ENCODE data around the genes RIMKLA and CLDN19.

GRCh38 chr1:42165285-42166162 is 979 bp upstream of the GUCA2A start:
- RRBS, result no CpG with 5 or more reads among the region's 15 CpGs

DNA sequence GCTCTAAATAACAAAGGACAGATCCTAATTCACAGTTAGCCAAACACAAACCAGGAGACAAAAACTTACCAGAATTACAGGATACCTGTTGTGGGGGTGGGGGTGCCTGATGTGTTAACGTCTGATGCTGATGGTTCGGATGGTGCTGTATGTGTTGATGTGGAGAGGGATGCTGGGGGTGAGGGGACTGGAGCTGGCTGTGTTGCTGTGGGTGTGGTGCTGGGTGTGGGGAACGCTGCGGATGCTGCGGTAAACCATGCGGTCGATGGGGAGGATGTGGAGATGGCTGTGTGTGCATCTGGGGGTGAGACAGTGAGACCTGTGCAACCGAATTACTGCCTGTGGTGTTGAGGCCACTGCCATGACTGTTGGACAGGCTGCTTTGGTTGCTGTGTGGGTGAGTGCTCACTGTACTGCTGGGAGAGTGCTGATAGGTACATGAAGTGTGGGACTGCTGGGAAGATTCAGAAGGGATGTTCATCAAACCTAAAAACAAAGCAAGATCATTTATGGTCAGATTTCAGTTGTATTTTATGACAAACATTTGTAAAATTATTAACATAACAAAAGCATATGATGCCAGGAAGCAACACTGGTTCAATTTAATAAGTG is 26.8 kb upstream of the GUCA2A start:
- RRBS, result no CpG with 5 or more reads among the region's 8 CpGs

- RRBS, result no CpG with 5 or more reads among the region's 1 CpG
These were observed 50.0 kb upstream of the GUCA2A start for GRCh38 chr1:42214562-42214929.

GRCh38 chr1:42380291-42381325 is at the start of gene RIMKLA:
Gene RIMKLA (plus strand): TSS chr1:42380792.
- RRBS, result 2% methylated on average over 85 of the region's 135 CpGs

DNA sequence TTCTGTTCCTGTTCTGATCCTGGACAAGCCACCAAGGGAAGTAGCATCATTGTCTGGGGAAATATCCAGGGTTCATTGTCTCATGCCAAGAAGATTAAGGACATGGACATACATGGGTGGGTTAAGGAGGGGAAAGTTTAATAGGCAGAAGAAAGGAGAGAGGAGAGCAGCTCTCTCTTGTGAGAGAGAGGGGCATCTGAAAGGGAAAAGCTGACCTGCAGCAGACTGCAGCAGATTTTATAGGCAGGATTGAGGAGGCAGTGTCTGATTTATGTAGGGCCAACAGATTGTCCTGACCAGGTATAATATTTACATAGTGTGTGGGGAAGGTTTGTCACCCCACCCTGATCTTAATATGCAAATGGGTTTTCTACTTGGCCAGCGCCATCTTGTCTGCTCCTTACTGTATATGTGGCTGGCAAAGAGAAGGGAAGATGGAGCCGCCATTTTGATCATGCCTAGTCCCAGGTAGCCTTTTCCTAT is 50.0 kb downstream of the CCDC30 start:
- RRBS, result no CpG with 5 or more reads among the region's 2 CpGs

- RRBS, result no CpG with 5 or more reads among the region's 8 CpGs
These were observed 413 bp upstream of the PPIH start for GRCh38 chr1:42657847-42658172.

DNA sequence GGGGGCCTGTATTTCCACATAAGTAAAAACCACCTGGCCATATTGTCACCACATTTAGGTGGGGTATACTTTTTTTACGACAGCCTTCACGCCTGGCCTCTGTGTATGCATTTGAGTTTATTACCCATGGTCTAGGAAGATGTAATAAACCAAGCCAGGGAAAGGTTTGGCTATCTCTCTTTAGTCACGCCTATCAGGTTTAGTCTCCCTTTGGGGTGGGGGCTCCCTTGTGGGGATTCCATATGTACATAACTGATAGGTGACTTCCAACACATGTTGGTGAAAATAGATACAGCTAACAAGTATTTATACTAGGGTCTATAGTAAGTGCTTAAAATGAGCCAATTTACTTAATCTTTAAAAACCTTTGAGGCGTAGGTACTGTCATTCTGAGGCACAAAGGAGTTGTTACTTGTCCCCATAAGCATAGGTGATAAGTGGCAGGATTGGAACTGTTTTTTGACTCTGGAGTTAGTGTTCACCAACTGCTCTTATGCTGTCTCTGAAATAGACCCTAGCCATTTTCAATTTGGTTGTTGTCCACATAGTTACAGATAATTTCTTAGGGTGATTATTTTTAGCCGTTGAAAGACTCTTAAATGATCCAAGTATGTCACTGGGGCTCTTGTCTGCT is 4.3 kb downstream of the YBX1 start:
- RRBS, result no CpG with 5 or more reads among the region's 5 CpGs

- RRBS, result no CpG with 5 or more reads among the region's 25 CpGs
These were observed at the start of gene CLDN19 for GRCh38 chr1:42739817-42740527. Gene CLDN19 (minus strand): TSS chr1:42740236.

GRCh38 chr1:42845759-42846499 is 484 bp upstream of the ZNF691 start:
- RRBS, result no CpG with 5 or more reads among the region's 24 CpGs

DNA sequence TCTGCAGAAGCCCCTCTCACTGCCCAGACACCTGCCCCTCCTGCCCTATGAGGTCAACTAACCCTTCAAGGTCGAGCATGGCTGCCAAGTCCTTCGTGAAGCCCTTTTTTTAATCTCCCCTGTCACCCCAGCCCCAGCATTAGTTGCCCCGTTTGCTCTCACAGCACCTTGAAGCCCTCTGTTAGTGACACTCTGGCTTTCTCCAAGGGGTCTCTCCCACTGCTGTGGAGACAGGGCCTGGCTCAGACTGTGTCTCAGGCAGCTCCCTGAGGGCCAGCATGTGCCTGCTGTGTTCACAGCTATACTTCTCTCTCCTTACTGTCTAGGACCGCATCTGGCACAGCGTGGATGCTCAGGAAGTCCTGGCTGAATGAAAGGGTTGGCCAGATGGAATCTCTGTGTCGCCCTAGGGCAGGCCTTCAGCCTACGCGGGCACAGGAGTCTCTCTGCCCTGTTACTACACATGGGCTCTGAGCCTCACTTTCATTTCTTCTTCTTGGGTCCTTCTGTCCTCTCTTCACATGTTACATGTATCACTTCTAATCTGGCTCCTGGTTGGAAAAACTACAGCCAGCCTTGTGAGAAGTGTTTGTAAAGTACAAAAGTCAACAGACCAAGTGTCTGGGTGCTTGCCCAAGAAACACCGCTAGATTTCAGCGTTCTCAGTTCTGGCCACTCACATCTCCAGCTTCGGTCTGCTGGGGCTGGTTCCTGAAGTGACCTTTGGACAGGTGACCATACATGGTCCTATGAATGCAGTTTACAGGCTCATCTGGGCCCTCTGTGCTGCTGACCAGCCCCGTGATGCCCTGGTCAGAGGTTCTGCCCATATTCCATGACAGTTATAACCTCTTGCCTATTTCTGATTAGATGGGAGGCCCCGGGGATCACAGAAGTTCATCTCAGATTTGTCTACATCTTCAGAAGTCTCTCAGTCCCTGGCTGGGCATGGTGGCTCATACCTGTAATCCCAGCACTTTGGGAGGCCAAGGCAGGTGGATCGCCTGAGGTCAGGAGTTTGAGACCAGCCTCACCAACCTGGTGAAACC is 19.6 kb downstream of the SLC2A1 start:
- RRBS, result no CpG with 5 or more reads among the region's 14 CpGs

- RRBS, result no CpG with 5 or more reads among the region's 12 CpGs
These were observed 18.5 kb downstream of the SLC2A1 start for GRCh38 chr1:42939961-42940691.

DNA sequence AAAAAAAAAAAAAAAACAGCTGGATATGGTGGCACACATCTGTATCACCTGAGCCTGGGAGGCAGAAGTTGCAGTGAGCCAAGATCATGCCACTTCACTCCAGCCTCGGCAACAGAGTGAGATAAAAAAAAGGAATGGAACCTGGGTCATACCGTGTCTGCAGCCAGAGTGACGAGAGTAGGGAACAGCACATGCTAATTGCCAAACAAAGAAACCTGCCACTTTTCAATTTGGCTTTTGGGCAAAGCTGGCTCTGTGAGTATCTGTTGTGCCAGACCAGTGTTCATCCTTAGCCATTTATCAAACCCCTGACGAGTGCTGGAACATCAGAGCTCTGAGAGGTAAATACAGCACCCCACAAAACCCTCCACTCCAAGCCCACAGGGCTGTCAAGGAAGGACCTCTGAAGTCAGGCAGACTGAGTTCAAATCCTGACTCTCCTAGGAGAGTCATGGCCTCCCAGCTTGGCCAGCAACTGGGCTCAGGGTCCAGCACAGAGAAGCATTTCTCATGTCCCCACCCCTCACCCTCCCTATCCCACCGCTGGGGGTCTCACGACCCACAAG is 11.0 kb downstream of the SLC2A1 start:
- RRBS, result no CpG with 5 or more reads among the region's 6 CpGs

DNA sequence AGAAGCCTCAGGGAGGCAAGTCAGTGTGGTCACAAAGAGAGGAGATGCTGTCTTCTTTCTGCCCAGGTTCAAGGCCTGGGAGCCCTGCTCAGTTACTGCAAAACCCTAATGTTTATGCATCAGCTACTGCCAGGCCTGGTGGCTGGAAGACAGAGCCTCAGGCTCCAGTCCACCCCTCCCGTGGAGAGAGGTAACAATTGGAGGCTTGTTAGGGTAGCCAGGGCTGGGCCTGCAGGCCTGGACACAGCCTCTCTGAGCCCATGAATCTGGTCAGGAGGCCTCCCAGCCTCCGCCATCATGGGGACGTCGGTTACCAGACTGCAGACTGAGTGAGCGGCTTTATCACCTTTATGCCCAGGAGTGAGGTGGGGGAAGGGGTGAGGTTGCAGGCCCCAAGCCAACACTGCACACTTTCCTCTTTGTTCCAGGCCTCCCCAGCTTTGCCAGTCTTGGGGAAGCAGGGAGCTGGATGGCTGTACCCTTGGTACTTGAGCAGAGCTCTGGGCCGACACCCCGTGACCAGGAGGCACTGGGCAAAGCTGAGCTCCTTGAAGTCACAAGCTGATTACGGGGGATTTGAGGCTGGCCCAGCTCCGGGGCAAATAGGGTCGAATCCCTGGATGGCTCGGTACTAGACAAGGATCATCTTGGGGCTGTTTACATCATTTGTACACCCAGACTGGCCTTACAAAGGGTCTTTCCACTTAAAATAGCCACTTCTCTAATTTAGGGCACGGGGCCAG is 5.3 kb downstream of the SLC2A1 start:
- RRBS, result no CpG with 5 or more reads among the region's 12 CpGs

DNA sequence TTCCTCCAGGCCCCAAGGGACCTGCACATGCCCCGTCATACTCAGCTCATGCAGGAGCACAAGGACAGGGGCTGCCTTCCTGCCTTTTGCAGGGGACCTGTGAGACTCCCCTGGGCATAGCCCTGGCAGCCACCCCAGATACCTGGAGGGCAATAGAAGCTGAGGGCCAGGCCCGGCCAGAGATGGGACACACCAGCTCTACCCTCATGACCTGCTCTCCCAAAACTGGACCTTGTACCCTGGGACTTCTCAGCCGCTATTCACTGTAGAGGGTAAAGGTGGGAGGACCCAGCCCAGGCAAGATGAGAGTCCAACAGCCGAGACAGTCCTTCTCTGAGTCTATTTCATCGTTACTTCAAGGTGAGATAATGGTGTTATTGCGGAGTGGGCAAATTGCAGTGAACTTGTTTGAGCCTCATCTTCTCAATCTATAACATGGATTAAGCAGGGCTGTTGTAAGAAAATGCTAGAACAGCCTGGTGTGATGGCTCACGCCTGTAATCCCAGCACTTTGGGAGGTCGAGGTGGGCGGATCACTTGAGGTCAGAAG is 7.8 kb downstream of the C1orf210 start:
- RRBS, result no CpG with 5 or more reads among the region's 9 CpGs

GRCh38 chr1:43365898-43366729 is 1.7 kb downstream of the ELOVL1 start:
- RRBS, result 15% methylated on average over 3 of the region's 14 CpGs

DNA sequence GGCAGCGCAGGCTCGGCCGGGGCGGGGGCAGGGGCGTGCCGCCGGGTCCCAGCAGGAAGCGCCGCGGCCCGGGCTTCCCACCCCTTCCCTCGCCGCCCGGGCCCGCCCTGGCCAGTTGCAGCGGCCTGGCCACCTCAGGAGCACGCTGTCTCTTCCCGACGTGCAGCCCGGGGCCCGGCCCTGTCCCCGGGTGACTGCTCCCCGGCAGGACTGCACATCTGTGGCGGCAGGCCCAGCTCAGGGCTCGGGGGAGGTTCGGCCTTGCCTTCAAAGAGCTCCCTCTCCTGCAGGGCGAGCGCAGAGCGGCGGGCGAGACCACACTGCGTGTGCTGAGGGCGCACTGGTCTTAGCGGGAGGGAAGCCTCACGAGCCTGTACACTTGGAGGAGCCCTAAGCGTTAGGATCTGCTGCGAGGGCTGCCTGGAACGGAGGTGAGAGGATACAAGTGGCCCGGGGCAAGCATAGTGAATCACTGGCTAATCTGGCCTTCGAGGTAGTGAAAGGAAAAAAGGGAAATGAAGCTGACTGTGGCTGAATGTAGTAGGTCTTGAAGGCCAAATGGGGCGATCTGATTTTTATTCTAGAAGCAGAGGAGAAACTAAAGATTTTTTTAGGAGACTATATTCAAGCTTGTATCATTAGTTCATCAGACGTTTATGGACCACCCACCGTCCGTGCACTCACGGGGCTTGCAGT is 436 bp upstream of the ELOVL1 start:
- RRBS, result 2% methylated on average over 7 of the region's 45 CpGs

DNA sequence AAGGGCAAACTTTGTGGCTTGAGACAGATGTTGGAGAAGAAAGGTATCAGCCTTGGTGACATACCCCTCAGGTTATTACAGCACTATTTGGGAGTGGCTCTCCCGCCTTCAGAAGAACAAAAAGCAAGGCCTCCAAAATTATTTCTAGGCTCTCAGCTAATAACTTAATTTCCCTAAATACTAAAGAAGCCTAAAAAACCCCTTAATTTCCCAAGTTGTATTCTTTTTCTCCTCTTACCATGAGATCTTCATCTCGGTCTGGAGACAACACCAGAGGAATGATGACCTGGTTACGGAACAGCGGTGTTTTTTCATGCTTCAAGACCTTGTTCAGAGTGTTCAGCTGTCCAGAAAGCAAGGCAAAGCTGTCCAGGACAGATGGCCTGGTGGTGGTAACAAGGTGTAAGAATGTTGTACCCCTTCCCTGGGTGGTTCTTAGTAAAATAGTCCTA is 2.3 kb downstream of the MED8 start:
- RRBS, result no CpG with 5 or more reads among the region's 4 CpGs

DNA sequence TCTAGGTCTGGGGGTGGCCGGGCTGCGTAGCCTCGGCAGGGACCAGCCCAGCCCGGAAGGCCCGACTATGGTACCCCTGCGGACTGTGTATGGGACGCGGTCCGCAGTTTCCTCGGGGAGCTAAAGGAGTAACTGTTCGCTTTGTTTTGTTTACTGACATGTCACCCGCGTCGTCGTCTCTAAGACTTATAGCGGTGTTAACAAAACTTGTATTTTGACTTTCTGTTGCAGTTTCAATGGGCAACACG is 300 bp downstream of the SZT2 start:
- RRBS, result 4% methylated on average over 4 of the region's 17 CpGs

- RRBS, result no CpG with 5 or more reads among the region's 6 CpGs
These were observed 7.5 kb downstream of the PTPRF start for GRCh38 chr1:43538178-43538680.

- RRBS, result no CpG with 5 or more reads among the region's 12 CpGs
These were observed 11.3 kb downstream of the PTPRF start for GRCh38 chr1:43541889-43542551.

Data from HCT116 (cell line).